RPMI7951 (cell line): ENCODE results near the genes PABIR3, CT45A5, SLC9A6, FHL1, CD40LG and FGF13.

DNA sequence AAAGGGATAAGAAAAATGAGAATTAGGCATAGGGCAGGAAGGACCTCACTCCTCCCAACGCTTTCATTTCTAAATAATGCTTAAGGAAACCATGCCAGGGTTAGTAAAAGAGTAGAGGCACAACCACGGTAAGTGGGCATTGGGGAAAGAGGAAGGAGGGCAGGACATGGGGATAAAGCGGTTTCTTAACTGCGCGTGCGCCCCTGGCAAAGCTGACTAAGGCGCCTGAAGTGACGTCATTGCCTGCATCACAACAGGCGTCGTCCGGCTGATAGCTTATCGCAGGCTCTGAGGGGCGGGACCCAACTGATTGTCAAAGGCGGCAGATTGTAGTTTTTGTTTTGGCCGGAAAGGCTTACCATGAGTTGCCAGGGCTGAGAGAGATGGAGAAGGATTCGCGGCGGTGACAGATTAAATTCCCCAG is at the start of gene PABIR3:
Gene PABIR3, plus strand, starts transcription at position 339 of the 424 bp plus-strand sequence.
- RAMPAGE, long total RNA, result no peak

- RAMPAGE, long total RNA, result no peak
Measured at GRCh38 chrX:135541992-135542808, 21.7 kb downstream of the INTS6L start.

GRCh38 chrX:135785422-135785818 is at the start of gene CT45A5:
CT45A5 (minus strand) TSS chrX:135785503.
- RAMPAGE, long total RNA, result no peak

DNA sequence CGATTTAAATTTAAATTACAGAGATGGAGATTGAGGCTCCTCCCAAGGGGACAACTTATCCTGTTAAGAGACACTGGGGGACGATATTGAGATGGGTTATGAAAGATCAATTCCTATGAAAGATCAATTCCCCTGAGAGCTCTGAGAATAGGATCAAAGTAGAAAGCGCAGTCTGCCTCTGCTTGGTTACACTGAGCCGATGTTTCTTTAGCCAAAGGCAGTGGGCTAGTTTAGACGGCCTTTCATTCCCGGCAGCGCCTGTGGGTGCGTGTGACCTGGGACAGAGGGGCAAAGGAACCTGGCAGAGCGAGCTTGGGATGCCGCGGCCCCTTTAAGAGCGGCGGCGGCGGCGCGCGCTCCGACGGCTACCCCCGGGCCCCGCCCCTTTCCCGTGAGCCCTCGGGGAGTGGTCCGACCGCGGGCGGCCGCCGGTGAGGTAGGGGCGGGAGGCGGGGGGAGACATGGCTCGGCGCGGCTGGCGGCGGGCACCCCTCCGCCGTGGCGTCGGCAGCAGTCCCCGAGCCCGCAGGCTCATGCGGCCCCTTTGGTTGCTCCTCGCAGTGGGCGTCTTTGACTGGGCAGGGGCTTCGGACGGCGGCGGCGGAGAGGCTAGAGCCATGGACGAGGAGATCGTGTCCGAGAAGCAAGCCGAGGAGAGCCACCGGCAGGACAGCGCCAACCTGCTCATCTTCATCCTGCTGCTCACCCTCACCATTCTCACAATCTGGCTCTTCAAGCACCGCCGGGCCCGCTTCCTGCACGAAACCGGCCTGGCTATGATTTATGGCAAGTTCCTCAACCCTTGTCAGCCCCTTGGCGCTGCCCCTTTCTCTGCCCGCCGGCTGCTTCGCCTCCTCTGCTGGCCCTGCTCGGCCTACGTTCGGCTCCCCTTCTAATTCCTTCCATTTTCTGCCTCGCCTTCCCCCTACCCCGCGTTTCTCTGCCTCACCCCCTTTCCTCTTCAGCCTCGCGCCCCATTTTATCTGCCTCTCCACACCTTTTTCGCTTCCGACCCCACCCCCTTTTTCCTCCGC is at the start of gene SLC9A6:
Gene SLC9A6, plus strand, starts transcription at position 394 of the 1,034 bp plus-strand sequence.
- RAMPAGE, long total RNA, result start-site peak on the plus strand centred at position 415 of the sequence, 82 bp wide, 18 and 19 reads in 2 replicates

DNA sequence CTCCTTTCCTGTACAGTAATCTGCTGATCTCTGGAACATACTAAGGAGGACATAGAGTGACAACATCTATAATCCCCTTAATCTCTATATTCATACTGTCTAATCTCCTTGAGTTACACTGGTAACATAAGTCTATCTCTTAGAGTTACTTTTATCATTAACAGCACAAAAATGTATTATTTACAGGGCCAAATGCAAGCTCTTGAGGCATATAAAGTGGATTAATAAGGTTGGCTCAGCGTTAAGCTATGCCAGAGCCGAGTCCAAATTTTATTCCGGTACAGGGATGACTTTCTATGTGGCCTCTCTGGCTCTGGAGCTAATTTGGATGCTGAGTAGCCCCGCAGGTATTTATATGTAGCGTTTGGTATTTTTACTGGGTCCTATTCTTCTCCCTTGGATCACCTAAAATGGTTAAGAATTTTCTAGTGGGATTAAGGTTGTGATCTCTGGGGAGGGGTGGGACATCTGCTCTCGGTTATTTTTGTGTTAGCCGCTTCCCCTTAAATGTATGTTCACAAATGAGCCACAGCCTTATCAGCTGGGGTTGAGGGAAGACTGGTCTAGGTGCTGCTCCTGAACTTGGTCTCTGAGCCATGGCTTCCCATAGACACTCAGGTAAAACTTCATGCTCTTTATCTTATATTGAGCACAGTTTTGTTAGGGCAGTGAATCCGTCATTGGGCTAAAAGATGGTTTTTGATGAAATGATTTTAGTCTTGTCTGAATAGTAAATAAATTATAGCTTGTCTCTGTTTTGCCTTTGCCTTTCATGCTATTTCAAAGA is at the start of gene FHL1:
Gene FHL1, plus strand, starts transcription at position 531 of the 787 bp plus-strand sequence.
- RAMPAGE, long total RNA, result no peak

- RAMPAGE, long total RNA, result no peak
Measured at GRCh38 chrX:136273863-136274407, 22.7 kb upstream of the MAP7D3 start.

DNA sequence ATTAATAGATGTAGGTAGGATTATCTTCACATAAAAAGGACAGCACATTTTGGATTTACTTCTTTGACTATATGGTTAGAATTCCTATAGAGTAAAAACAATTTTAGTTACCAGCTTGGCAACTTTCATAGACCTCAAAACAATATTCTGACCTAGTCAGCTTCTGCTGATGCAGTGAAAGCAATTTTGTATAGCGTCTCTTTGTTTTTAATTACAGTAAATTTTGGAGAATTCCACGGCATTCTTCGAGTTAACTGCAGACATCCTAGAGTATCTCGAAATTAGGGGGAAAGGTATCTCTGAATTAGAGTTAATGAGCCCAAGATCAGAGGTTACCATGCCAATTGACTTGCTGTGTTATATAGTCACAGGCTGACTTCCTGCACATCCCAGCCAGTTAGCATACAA is 3.6 kb downstream of the BRS3 start:
- RAMPAGE, long total RNA, result no peak

DNA sequence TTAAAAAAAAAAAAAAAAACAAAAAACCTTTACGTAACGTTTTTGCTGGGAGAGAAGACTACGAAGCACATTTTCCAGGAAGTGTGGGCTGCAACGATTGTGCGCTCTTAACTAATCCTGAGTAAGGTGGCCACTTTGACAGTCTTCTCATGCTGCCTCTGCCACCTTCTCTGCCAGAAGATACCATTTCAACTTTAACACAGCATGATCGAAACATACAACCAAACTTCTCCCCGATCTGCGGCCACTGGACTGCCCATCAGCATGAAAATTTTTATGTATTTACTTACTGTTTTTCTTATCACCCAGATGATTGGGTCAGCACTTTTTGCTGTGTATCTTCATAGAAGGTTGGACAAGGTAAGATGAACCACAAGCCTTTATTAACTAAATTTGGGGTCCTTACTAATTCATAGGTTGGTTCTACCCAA is at the start of gene CD40LG:
Gene CD40LG, plus strand, starts transcription at position 114 of the 431 bp plus-strand sequence.
- RAMPAGE, long total RNA, result no peak

DNA sequence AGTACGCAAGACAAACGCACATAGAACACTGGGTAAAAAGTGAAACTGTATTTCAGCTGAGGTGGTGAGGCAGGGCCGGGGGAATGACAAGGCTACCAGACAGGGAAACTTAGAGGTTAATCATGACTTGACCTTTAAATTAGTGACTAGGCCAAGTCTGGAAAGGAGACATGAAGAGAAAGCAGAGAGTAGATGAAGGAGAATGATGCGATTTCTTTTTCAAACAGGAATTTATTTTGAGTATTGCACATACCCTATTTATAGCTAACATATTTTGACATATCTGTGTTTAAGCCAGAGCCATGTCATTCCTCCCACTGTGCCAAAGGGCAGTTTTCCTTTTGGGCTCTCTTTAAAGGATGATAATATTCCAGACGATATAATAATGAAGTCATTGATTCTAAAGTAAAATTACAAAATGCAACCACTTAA is 49.4 kb downstream of the ARHGEF6 start:
- RAMPAGE, long total RNA, result no peak

GRCh38 chrX:136760019-136760522 is 20.7 kb downstream of the ARHGEF6 start:
- RAMPAGE, long total RNA, result no peak

GRCh38 chrX:136909689-136910640 is 29.4 kb upstream of the RBMX start:
- RAMPAGE, long total RNA, result no peak

DNA sequence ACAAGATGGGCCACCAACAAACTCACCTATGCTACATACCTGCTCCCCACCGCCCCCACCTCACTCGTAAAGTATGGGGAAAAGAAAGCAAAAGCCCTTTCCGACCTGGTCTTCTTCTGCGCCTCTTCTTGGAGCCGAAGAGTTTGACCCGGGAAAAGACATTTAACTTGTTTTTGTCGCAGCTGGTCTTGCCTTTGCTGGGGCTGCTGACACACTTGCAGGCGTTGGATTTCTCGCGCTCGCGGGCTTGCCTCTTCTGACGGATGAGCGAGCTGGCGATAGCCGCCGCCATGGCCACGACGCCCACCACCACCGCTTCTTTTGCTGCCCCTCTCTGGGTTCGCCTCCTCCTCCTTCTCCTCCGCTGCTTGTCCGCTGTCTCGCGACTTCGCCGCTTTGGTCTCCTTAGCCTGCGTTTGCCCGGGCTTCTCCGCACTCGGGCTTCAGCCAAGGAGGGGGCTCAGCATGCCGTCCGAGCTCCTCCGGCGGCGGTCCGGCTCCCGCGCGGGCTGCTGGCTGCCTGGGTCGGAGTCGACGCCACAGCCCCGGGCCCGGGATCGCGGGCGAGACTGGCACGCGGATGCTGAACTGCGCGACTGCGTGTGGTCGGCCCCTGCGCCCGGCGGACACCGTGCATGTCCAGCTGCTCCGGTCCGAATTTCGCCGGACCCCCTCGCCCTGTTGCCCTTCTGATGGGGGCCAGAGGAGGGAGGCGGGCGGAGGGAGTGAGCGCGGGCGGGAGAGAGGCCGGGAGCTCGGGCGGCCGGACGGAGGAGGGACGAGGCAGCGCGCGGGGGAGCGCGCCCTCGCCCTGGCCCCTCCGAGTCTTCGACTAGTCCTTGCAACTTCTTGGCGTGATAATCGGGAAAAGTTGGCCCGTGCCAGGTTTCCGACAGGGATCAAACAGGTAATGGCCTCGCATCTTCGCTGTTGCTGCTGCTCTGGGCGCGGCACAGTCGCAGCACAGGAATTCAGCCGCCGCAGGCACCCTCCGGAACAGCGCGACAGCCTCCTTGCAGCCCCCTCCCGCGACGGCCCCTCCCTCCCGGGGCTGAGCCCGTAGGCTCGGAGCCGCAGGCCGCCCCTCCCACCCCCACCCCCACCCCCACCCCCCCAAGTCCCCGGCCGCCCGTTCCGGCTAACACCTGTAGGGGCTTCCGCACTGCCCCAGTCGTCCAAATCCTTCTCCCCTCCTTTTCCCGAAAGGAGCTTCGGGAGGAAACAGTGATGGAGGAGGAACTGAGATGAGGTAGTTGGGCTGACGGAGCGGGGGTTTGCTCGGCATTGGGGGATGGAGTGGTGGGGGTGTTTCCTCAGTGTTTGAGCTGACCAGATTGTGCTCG is at the start of gene FGF13:
Gene FGF13, minus strand, starts transcription at position 1,006 of the 1,343 bp plus-strand sequence.
- RAMPAGE, long total RNA, result no peak

GRCh38 chrX:139710949-139711183 is 2.9 kb upstream of the MCF2 start:
- RAMPAGE, long total RNA, result no peak

DNA sequence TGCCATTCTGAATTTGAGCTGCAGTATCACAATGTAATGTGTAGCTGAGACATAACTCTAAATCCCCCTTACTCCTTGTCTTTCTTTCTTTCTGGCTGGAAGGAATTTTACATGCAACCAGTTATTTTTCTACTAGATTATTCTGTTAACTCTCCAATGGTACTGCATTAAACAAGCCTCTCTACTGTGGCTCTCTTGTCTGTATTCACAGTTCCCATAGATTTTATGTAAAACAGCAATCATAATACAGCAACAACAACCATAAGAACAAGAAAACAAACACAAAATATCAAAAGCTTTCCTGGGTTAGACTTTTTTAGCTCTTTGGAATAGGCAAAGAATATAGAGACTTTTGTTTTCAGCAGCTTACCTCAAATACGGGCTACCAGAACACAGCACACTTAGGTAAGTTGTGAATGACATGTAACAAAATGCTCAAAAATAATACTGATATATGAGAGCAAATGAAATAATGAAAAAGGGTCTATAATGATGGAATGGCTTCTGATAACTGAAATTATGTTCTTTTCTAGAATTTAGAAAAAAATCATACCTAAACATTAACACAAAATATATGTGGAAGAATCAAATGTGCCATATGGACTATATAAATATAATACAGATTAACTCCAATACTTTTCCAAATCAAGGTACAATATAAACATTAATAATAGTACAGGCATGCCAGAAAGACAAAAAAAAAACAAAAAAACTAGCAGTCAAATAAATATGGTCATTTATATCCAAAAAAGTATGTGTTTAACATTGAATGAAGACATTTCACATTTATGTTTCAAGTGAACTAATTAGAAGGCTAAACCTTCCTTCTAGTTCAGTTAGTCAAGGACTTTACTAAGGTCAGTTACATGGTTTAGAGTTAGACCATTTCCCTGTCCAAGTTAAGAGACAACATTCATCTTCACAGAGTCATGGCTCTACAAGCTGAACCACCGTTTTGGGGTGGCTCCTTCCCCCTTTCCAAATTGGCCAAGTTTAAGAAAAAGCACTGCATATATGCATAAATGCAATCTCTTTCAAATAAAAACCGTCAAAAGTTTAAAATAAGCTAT is 19.3 kb upstream of the MCF2 start:
- RAMPAGE, long total RNA, result no peak

DNA sequence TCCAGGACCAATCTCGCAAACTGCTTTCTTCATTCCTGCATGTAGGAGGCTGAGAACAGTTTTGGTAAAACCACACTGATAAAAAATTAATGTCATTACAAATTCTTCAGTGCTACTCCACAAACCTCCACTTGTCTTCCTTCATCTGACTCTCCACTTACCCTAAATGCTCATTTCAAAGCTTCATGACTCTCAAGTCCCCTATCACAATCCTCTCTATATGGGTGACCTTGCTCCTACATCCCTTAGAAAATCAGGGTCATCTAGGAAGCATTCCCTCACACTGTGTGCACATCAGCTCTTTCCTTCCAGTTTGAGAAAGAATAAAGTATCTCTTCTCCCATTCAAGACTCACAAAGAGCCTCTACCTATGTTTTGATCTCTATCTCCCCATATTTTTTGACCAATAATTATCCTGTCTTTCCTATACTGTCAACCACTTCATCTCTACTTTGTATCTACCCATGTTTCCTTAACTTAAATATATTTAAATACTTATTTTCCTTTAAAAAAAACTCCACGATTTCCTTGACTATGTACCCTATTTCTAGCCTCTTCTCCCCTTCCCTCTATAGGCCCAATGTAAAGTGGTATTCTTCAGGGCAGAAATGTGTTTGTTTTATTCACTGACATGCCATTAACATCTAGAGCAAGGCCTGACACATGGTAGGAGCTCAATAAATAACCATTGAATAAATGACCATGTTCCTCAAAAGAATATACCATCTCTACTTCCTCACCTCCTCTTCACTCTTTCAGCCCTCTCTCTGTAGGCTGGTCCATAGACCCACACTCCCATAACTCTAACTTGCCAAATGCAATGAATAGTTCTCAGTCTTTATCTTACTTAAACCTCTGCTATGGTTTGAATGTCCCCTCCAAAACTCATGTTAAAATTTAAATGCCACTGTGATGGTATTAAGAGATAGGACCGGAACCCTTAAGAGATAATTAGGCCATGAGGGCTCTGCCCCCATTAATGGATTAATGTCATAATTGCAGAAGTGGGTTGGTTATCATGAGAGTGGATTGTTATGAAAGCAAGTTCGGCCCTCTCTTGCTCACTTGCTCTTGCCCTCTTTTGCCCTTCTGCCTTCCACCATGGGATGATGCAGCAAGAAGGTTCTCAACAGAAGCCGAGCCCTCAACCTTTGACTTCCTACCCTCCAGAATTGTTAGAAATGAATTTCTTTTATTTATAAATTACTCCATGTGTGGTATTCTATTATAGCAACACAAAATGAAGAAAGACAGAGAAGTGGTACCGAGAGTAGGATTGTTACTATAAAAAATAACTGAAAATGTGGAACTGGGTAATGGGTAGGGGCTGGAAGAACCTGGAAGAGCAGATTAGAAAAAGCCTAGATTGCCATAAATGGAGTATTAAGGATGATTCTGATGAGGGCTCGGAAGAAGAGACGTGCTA is 83.5 kb downstream of the ATP11C start:
- RAMPAGE, long total RNA, result no peak

- RAMPAGE, long total RNA, result no peak
Measured at GRCh38 chrX:139931678-139931874, 1.3 kb downstream of the ATP11C start.

DNA sequence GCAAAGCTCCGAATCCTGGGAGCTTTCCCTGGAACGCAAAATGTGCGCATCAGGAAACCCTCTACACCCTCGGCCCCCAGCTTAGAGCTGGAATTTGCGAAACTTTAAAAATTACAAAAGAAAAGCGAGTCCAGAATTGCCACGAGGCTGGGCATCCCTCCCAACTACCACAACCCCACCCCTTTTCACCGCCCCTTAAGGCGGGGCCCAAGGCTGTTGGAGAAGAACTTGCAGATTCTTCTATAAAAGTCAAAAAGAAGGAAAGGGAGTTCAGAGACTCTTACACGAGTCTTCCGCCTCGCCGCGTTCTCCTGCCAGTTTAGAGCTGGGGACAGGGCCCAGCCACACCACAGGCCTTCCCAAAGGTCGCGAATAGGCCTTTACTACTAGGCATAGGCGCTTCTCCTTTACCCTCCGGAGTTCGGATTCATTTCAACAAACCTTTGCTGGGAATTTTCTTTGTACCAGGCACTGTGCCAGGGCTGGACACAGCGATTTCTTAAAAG is 560 bp upstream of the ATP11C start:
- RAMPAGE, long total RNA, result no peak

DNA sequence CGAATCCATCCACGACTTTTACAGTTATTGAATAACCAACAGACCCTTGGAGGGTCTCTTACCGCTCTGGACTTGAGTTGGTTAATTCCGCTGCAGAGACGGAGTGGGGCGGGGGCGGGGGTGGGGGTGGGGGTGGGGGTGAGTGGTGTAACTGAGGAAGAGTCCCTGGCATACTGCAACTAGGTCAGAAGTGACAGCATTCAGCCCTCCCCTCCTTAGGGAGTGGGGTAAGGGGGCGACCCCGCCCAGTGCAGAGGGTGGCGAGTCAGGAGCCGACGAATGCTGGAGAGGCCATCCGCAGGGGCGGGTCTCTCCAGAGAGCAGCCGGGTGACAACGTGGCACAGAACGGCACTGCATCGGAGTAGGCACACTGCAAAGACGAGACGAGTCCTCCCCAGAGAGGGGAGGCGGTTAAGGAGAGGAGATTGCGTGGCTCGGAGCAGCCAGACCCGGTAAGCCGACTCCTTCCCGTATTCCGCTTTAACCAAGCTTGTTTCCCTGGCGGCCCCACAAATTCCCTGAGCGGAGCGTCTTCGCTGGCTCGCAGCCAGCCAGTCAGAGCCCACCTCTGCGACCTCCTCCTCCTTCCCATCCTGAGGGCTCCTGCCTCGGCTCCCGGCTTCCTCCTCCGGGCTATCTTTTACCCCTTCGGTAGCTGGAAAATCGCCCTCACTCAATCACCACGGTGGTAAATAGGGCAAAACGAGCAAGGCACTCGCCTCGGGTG is 238.0 kb upstream of the SPANXB1 start:
- RAMPAGE, long total RNA, result no peak

DNA sequence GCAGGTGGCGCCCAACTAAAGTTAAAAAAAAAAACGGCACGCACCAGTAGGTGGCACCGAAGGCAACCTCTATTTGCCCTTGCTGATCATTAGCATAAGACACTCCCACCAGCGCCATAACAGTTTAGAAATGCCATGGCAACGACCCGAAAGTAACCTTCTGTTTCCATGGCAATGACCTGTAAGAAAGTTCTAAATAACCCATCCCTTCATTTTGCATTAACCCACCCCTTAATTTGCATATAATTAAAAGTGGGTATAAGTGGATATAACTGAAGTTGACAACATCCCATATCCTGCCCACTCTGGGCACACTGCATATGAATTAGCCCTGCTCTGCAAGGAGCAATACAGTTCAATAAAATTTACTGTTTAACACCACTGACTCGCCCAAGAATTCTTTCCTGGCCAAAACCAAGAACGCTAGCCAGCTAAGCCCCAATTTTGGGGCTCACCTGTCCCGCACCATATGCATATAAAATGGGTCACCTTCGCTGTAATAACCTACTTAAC is 83.8 kb upstream of the SPANXB1 start:
- RAMPAGE, long total RNA, result no peak

- RAMPAGE, long total RNA, result no peak
Measured at GRCh38 chrX:141846100-141846431, 8.0 kb downstream of the MAGEC3 start.